ENCODE data around the genes BOLA2, PRRT2, MYL11 and STX1B.

DNA sequence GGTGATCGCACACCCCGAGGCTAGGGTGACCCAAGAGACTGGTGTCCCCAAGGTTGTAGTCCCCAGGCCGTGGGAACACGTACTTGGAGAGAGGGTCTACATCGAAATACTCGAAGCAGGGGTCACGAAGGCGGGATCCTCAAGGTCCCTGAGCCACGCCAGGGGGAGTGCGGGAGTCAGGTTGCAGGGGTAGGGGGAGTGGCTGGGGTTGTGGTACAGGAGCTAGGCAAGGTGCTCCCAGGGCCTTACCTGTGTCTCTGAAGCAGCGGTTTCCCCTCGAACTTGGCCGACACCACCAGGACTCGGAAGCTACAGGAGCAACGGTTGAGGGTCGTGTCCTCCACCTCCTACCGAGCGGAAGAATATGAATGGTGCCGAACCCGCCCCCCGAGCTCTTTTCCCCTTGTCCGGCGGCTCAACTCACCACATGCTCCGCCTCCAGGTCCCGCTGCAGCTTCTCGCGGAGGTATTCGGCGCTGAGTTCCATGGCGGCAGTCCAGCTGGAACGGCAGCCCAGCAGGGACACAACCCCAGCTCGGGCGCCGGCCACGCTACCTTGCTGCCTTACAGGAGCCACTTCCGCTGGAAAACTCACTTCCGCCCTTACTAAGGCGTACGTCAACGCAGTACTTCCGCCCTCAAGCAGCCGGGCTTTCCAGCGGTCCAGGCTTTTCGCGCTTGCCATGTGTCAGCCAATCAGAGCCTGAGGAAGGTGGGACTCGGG, at the start of gene BOLA2:
Gene BOLA2, minus strand, starts transcription at position 585 of the 724 bp plus-strand sequence.
- PRO-cap: no peak

GRCh38 chr16:29665431-29666107, 2.5 kb downstream of the SPN start:
- PRO-cap: no peak

- PRO-cap: no peak
Observed at GRCh38 chr16:29743087-29743433, 2.7 kb downstream of the C16orf54 start.

DNA sequence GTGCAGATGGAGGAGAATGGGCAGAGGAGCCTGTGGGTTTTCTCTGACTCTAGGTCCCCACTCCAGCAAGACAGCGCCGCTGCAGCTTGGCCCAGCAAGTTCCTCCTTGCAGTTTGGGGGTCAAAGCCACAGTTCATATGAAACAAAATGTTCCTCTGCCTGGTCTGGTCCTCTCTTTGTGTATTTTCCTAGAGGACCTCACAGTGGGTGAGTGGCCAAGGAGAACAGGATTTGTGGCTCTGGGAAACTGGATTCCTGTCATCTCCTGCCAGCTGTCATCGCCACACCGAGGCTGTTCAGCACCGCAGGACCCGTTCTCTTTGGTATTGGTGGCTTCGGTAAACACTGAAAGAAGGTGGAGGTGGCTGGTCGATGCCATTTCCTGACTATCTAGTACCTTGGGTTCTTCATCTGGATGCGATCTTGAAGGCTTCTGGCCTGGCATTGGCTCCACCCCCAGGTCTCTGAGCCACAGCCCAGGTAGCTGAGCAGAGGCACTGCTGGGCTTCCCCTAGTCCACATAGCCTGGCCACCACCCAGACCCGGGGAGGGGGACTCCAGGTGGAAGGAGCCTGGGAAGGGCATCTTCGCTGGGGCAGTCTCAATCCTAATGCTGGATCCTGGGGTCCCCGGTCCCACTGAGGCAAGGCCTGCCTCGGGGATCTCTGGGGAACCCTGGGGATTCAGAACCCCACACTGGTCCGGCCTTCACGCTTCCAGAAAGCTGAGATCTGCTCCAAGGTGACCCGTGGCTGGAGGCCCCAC, 2.0 kb downstream of the C16orf54 start:
- PRO-cap: no peak

GRCh38 chr16:29765315-29765995, 12.6 kb upstream of the ZG16 start:
- PRO-cap: no peak

- PRO-cap: bidirectional peak, plus-strand start at chr16:29812278, minus-strand start at chr16:29811952; bidirectional peak, plus-strand start at chr16:29812597, minus-strand start at chr16:29812392
Observed at GRCh38 chr16:29811754-29812901, at the start of gene PRRT2. Gene PRRT2, plus strand, starts transcription at chr16:29812193.

- PRO-cap: no peak
Observed at GRCh38 chr16:29858157-29859358, 4.5 kb downstream of the CDIPT start.

DNA sequence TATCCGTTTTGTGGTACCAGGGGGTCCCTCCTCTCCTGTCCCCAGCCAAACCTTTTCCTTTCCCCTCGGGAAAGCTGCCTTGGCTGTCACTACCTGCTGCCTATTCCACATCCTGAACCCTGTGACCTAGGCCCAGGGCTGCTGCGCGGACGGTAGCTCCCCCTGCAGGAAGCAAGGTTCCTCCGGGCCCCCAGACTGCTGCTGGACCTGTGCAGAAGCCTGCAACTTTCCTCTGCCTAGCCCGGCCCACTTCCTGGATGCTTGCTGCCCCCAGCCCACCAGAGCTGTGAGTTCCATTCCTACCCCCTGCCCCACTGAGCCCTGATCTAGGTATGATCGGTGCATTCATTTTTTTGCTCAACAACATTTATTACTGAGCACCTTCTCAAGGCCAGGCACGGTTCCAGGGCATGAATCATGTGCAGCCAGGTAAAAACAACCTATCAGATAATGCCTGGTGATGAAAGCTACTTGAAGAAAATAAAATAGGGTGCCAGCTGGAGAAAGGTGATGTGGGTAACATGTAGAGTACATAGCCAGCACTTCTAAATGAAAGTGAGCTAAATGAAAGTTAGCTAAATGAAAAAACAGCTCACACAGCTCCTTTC, 2.2 kb downstream of the ENSG00000285043 start:
- PRO-cap: no peak

GRCh38 chr16:30185092-30185478, 1.7 kb downstream of the CORO1A start:
- PRO-cap: no peak

DNA sequence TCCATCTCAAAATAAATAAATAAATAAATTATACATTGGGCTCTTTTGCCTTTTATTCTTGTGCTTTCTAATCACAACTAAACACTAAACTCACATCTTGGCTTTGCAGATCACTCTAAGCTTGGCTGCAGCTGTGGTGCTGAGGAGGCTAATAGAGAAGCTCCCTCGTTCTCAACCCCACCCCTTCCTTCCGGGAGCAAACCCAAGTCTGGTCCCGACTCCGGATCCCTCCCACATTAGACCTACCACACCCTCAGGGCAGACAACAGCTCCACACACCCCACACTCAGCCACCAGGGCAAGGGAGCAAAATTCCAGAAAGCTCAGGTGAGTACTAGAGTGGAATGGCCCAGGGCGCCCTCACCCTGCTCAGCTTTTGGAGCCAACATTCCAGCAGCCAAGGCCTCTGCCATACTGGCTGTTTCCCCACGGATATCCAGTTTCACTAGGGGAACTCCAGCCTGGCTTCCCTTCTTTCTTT, 9.9 kb downstream of the SULT1A3 start:
- PRO-cap: no peak

GRCh38 chr16:30374411-30374880, at the start of gene MYL11:
Gene MYL11, plus strand, starts transcription at chr16:30374802.
- PRO-cap: no peak

- PRO-cap: no peak
Observed at GRCh38 chr16:30628628-30629178, 18.5 kb upstream of the ZNF689 start.

DNA sequence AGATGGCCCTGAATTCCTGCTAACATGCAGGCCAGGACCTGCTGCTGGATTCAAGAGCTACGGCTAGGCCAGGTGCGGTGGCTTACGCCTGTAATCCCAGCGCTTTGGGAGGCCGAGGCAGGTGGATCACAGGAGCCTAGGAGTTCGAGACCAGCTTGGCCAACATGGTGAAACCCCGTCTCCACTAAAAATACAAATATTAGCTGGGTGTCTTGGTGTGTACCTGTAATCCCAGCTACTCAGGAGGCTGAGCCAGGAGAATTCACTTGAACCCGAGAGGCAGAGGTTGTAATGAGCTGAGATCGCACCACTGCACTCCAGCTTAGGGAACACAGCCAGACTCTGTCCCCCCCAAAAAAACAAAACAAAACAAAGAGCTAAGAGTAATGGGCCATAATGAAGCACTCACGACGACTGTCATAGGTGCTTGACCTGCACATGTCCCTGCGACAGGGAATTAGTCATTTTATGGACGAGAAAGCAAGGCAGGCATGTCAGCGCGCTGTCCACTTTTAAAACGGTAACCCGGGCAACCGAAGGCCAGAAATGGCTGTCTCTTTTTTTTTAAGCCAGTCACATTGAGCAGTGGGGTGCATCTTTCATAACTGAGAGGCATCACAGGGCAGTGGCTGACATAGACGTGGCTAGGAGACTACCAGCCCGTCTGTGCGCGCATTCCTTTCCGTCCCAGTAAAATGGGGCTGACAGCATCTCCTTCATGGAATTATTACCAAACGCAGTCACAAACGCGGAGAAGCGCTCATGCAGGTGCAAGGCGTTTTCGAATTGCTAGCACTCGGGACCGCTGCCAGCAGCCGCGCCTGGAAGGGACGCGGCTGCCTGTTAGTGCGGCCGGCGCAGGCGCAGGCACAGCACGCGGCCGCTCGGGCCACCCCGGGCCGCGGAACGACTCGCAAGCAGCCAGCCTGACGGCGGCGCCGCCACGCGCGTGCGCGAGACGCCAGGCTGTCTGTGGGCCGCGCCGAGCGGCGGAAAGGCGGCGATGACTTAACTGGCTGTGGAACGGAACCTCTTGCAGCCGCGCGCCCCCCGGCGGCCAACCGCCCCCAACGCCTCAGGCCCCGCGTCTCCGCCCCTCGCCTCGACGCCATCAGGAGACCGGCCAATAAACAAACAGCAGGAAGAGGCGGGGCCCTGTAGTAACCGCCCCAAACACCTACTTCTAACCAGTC, 783 bp upstream of the FBRS start:
- PRO-cap: unidirectional peak, minus-strand start at position 908 of the sequence; bidirectional peak, plus-strand start outside the sequence, minus-strand start at position 1,030 of the sequence

DNA sequence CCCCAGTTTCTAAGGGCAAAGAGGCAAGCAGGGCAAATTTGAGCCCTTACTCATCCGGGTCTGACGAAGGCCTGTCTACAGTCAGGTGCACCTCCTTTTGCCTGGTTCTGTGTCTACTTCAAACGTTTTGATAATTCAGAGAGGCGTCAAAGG, 2.2 kb downstream of the FBRS start:
- PRO-cap: no peak

DNA sequence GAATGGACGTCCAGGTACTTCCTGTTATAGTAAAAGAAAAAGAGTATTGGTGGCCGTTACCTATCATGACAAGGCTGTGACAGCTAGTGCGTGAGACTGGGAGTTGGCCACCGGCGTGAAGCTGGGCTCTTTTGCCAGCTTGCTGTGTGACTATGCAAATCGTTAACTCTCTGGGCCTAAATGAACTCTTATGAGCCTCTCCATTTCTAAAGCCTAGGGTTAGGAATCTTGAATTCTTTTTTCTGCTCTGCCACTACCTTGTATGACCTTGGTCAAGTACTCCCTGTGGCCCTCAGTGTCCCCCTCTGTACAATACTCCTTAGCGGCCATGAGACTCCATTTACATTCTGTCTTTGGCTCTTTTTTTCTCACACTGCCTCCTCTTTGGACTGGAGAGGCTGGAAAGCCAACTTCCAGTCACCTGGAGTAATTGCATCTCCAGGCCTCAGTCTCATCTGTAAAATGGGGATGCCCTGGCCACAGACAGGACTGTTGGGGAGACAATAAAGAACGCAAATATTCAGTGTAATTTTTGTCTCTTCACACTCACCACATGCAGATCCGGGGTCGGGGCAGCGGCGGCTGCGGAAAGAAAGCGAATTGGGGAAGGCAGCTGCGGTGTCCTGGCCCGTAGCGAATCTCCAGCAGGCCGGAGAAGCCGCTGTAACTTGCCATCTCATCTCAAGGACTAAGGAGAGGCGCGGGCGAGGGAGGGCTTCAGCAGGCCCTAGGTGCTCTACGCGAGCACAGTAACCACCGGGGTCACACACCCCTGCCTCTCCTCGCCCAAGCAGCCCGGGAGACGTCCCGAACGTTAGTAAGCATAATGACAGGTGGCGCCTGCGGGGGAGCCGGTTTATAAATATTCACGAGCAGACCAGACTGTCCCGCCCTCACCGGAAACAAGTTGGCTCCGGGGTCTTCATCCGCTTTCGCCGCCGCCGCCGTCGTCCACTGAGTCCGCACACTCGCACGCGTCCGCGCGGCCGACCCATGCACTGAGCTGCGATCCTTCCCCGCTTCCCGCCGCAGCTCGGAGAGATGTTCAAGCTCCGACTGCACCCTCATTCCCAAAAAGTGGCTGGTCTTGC, 869 bp downstream of the CFAP119 start:
- PRO-cap: bidirectional peak, plus-strand start at position 931 of the sequence, minus-strand start at position 816 of the sequence

- PRO-cap: no peak
Observed at GRCh38 chr16:30787838-30787952, 690 bp upstream of the ZNF629 start.

DNA sequence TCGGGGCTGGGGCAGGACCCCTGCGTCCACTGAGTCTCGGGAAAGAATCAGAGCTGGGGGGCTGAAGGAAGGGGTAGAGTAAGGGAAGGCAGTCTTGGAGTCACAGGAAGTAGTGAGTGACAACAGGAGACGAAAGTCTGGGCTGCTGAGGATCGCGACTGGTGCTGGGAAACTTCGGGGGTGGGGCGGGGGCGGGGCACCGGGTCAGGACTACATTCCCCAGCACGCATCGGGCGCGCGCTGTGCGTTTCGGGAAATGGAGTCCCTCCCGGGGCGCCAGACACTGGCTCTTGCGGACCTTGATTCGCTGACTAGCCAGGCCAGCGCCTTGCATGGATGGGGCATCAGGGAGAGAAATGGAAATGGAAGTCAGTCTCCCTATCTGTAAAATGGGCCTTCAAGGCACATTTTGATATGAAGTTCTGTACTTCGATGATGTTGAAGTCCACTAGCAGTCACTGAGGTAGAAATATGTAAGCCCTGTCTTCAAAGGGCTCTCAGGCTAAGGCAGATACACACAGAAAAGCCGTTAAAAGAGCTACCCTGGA, 604 bp downstream of the CTF1 start:
- PRO-cap: unidirectional peak, minus-strand start at position 114 of the sequence

GRCh38 chr16:30902873-30903523, 6.6 kb downstream of the CTF1 start:
- PRO-cap: no peak

- PRO-cap: bidirectional peak, plus-strand start at chr16:30921858, minus-strand start at chr16:30921662
Observed at GRCh38 chr16:30921424-30922023, 1.8 kb upstream of the FBXL19 start.

- PRO-cap: unidirectional peak, plus-strand start at chr16:31010193; bidirectional peak, plus-strand start at chr16:31010422, minus-strand start at chr16:31010466; bidirectional peak, plus-strand start at chr16:31010837, minus-strand start at chr16:31010638
Observed at GRCh38 chr16:31010174-31011251, at the start of gene STX1B. Gene STX1B, minus strand, starts transcription at chr16:31010638.